Neural cell (in vitro differentiated cells): ENCODE measurements around the gene PIK3CA.

DNA sequence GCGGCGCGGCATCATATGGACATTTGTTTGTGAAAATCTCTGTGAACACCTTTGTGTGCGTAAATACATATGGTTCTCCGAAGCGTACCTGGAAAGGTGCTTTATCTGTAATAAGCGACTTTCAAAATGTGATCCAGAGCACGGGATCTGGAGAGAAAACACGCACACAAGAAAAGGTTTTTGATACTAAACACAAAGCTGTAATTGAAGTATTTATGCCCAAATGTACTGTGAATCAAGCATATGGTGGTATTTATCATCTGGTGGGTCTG, 713 bp upstream of the TBL1XR1 start:
- RAMPAGE, long total RNA, result no peak

GRCh38 chr3:177279057-177279474, 81.8 kb upstream of the TBL1XR1 start:
- RAMPAGE, long total RNA, result no peak

- RAMPAGE, long total RNA, result no peak
Observed at GRCh38 chr3:177357264-177357832, 160.1 kb upstream of the TBL1XR1 start.

DNA sequence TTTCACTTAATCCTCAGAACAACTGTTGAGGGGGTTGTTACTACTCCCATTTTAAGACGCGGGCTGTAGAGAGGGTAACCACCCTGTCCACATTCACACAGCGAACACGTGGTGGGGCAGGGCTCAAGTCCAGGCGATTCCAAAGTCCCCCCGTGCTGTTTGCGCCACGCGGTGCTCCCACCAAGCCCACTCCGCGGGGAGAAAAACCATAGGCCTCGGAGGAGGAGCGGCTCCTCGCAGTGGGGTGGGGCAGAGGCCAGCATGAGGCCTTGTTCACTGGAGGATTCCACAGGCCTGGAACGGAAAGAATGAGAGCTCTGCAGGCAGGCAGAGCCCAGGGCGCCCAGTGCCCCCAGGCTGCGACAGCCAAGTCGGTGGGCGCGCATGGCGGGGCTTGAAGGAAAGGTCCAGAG, 161.7 kb upstream of the TBL1XR1 start:
- RAMPAGE, long total RNA, result no peak

GRCh38 chr3:177423366-177423898, 226.2 kb upstream of the TBL1XR1 start:
- RAMPAGE, long total RNA, result no peak

GRCh38 chr3:177465085-177465784, 268.0 kb upstream of the TBL1XR1 start:
- RAMPAGE, long total RNA, result no peak

DNA sequence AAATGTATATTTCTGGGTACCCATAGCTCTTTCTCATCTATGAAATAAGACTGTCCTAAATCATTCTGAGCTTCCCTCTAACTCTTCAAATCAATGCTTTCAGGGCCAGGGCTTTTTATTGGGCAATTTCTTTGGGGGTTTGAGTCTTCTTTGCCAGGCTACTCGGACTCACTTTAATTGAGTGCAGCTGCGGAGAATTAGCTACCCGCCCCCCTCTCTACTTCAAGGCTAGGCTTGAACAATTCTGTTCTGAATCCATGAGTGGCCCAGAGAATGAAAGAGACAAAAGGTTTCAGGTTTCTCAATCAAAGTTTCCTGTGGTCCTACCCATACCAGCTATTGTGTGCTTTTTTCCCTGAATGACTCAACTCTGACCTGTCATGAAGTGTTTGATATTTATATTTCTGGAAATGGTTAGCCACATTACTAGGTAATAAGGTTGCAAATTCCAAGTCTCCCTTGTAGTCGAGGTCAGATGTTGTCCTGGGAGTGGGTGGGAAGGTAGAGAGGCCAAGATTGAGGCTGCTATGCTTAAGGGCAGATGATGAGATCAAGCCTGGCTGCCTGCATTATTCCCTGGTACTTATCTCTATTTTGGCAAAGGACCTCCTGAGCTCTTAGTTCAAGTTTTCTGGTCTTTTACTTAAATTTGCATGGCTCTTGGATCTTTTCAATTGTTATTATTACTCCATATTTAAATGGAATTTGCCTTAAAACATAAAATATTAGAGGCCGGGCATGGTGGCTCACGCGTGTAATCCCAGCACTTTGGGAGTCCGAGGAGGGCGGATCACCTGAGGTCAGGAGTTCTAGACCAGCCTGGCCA, 392.7 kb upstream of the TBL1XR1 start:
- RAMPAGE, long total RNA, result no peak

- RAMPAGE, long total RNA, result no peak
Observed at GRCh38 chr3:177642302-177643148, 445.2 kb upstream of the TBL1XR1 start.

DNA sequence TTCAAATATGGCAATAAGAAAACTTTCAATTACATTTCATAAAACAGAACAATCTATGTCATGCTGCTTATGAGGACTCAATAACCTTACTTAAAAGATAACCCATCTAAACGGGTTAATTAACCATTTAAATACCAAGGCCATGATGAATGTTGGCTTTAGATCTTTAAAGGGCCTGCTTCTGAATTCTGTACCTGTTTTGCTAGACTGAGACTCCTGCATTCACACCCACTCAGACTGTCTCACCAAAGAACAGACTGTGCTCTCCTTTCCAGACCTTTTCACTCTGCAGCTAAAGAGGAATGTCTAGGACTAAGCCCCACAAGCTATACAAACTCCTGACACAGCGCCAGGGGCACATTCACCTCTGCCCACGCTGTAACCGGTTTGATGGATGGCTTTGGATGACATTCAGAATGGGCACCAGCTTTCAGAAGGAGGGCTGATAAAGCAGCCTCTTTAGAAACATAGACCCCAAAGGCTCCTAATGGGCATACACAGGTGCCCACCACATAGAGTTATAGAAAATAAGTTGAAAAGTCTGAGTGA, 200.0 kb downstream of the KCNMB2 start:
- RAMPAGE, long total RNA, result no peak

- RAMPAGE, long total RNA, result no peak
Observed at GRCh38 chr3:179018315-179019066, 53.1 kb downstream of the ZMAT3 start.

- RAMPAGE, long total RNA, result no peak
Observed at GRCh38 chr3:179019837-179020563, 51.6 kb downstream of the ZMAT3 start.

DNA sequence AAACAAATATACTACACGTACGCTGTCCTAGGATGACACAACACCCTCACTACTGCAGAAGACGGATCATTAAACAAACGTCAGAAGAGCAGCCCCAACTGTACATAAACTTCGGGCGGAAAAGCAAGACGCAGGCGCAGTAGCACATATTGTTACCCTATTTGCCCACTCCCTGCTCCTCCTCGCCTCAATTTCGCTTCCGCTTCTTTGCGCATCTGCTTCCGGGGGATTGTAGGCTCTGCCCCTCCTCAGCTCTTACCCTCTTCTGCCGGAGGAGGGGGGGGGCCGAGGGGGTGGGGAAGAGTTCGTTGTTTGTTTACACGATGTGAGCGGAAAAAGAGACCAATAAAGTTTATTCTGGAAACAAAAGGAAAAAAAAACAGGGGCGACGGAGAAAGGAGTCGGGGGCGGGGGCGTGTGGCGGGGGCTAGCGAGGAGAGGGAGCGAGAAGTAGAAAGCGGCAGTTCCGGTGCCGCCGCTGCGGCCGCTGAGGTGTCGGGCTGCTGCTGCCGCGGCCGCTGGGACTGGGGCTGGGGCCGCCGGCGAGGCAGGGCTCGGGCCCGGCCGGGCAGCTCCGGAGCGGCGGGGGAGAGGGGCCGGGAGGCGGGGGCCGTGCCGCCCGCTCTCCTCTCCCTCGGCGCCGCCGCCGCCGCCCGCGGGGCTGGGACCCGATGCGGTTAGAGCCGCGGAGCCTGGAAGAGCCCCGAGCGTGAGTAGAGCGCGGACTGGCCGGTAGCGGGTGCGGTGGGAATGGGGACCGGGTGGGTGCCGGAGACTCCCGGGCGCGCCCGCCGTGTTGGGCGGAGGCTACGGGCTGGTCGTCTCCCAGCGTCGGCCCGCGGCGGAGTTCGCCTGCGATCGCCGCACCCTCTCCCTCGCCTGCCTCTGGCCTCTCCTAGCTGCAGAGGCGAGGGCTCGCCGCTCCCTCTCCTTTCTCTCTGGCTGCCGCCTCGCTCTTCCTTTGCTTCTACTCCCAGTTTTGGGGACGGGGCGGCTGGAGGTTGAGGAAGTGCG, at the start of gene PIK3CA:
PIK3CA (plus strand) TSS at position 463 of the 1,014 bp plus-strand sequence.
- RAMPAGE, long total RNA, result start-site peak on the minus strand centred at position 67 of the sequence, 139 bp wide, 17 and 9 reads in 2 replicates; start-site peak on the plus strand centred at position 625 of the sequence, 80 bp wide, 113 and 14 reads in 2 replicates

- RAMPAGE, long total RNA, result no peak
Observed at GRCh38 chr3:179220870-179221300, 30.0 kb downstream of the KCNMB3 start.

- RAMPAGE, long total RNA, result no peak
Observed at GRCh38 chr3:179483299-179483523, 31.9 kb upstream of the GNB4 start.

GRCh38 chr3:179588499-179589614, 15.6 kb downstream of the MRPL47 start:
- RAMPAGE, long total RNA, result no peak

GRCh38 chr3:179713366-179714328, 60.8 kb downstream of the USP13 start:
- RAMPAGE, long total RNA, result no peak

GRCh38 chr3:179721290-179721657, 68.4 kb downstream of the USP13 start:
- RAMPAGE, long total RNA, result no peak

GRCh38 chr3:179779482-179780116, 126.8 kb downstream of the USP13 start:
- RAMPAGE, long total RNA, result no peak

DNA sequence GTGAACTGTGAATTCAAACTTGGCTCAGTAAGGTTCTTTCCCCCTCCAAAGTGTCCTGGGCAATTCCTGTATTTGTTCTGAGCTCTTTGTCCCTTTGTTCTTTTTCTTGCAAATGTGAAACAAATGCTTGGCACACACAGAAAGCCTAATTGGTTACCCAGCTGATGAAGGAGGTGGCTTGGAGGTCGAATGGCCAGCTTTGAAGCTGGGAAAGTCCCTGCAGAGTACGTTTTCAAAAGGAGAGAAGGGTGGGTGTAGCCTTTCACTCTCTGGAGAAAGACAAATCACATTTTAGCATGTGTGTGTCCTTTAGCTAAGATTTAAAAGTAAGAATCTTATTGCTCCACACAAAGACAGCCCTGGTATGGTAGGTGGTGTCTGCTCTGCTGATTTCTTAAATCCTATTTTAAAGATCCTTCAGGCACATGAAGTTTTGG, 154.4 kb downstream of the PEX5L start:
- RAMPAGE, long total RNA, result no peak

DNA sequence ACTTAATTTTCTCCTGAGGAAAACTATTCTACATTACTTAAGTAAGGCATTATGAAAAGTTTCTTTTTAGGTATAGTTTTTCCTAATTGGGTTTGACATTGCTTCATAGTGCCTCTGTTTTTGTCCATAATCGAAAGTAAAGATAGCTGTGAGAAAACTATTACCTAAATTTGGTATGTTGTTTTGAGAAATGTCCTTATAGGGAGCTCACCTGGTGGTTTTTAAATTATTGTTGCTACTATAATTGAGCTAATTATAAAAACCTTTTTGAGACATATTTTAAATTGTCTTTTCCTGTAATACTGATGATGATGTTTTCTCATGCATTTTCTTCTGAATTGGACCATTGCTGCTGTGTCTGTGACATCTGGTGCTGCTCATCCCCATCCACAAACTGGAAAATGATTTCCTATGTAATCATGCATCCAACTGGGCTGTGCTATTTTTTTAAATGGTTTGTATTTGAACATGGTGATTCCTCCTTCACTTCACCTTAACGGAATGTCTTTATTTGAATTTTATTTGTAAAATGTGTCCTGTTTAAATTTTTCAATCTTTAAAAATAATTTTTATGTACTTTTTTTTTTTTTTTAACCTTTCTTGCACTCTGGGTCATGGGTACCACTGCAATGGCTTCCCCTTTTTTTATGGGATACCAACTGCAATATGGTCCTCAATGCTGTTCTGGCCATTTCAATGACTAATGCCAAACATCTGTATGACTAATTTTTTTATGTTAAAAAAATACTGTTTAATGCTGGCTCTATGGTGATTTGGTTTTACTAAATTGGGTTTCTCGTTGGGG, 6.1 kb downstream of the TTC14 start:
- RAMPAGE, long total RNA, result no peak